Bronchial epithelial cell (primary cell): ENCODE data around the gene SASH1.

DNA sequence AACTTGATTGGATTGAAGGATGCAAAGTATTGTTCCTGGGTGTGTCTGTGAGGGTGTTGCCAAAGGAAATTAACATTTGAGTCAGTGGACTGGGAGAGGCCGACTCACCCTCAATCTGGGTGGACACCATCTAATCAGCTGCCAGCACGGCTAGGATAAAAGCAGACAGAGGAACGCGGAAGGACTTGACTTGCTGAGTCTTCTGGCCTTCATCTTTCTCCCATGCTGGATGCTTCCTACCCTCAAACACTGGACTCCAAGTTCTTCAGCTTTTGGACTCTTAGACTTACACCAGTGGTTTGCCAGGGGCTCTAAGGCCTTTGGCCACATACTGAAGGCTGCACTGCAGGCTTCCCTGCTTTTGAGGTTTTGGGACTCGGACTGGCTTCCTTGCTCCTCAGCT lies 256.0 kb downstream of the ADGB start:
- RRBS, 2 experiments, result no CpG with 5 or more reads among the region's 5 CpGs

GRCh38 chr6:146892505-146893165 lies 293.9 kb downstream of the ADGB start:
- RRBS, 2 experiments, result no CpG with 5 or more reads among the region's 2 CpGs

GRCh38 chr6:146914330-146915353 lies 289.6 kb upstream of the STXBP5 start:
- RRBS, 2 experiments, result no CpG with 5 or more reads among the region's 10 CpGs

GRCh38 chr6:147209386-147210077 lies 5.3 kb downstream of the STXBP5 start:
- RRBS, 2 experiments, result no CpG with 5 or more reads among the region's 2 CpGs

DNA sequence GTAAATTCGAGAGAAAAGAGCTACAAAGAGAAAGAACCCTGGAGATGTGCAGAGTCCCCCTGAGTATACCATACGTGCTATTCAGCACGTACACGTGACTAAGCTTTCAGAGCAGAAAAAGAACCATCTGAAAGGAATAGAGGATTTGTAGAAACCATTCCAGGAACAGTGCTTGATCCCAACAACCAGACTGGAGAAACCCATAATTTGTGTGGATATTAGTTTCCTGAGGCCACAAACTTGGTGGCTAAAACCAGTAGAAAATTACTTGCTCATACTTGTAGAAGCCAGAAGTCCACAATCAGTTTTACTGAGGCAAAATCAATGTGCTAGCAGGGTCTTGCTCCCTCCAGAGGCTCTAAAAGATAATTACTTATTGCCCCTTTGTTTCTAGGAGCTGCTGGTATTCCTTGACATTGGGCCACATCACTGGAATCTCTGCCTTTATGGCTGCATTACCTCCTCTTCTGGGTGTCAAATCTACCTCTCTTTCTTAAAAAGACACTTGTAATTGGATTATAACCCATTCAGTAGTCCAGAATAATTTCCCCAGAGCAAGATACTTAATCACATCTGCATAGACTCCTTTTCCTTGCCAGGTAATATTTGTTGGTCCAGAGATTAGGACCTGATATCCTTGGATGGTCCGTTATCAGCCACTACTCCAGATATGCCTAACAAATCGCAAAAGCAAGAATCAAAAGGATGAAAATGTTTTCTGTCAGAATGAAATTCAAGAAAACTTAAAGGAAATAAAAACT lies 142.2 kb upstream of the SAMD5 start:
- RRBS, 2 experiments, result no CpG with 5 or more reads among the region's 6 CpGs

GRCh38 chr6:147509687-147510347 lies 1.3 kb downstream of the SAMD5 start:
- RRBS, 2 experiments, result no CpG with 5 or more reads among the region's 12 CpGs

DNA sequence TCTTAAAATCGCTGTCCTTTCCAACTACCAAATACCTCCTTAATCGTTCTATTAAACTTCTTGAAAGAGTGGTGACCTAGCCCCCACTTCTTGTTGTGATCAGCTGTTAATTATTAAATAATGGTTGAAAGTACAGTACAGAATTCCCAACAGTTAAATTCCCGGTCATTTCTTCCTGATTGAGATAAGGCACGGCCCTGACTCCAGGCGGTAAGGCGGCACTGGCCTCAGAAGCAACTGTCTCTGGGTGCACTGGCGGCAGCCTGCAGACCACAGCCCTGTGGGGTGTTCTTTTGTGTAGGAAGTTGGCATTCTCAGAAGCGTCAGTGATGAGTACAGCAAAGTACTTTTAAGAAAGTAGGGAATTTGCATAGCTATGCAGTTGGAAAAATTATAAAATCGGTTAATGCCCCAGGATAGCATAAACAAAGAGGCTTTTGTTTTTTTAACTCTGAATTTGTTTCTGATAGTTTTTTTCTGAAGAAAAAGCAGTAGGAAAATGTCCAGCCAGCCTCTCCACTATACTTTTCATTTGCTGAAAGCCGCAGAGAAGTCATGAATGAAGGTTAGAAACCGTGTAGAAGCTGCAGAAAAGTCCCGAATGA lies 50.5 kb downstream of the SAMD5 start:
- RRBS, 2 experiments, result no CpG with 5 or more reads among the region's 12 CpGs

GRCh38 chr6:148191635-148192229 lies 150.9 kb upstream of the SASH1 start:
- RRBS, 2 experiments, result no CpG with 5 or more reads among the region's 3 CpGs

DNA sequence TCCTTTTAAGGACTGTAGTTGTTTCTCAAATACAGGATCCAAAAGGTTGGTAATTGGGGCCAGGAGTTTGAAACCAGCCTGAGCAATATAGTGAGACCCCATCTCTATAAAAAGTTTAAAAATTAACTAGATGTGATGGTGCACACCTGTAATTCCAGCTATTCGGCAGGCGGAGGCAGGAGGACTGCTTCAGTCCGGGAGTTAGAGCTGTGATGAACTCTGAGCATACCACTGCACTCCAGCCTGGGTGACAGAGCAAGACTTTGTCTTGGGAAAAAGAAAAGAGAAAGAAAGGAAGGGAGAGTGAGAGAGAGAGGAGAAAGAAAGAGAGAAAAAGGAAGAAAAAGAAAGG lies 143.2 kb upstream of the SASH1 start:
- RRBS, 2 experiments, result no CpG with 5 or more reads among the region's 3 CpGs

DNA sequence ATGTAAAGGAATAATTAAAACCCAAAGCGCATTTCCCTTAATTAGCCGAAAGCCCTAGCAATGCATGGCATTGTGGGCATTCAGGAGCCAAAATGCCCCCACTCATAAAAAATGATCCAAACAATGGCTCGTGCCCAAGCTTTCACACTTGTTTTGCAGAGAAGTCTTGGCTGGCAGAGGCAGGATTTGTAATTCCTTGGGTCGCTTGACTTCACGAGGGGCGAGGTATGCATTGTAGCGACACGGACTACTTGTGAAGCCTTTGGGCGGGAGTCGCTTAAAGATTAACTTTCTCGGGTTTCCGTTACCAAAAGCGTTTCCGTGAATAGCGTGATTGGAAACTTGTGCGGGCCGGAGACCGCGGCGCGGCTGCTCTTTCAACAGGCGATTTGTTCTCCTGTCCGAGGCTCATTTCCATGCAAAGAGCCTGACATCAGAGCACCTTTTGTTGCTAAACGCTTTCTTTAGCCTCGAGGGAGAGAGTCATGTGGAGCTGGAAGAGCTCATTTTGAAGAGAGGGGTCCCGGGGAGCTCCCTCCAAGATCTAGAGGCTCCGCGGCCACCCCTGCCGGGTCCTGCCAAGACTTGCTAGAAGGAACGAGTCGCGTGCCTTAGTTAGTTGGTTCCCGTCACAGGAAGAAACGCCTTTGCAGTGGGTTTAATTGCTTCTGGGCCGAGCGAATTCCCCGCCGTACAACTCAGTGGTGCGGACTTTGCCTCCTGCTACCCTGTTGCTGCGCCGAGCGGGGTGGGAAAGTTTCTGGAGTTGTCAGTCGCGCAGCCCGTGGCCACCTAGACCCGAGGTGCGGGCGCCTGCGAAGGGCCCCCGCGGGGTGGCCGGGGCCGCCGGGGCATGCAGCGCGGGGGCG lies at the start of gene SASH1:
Gene SASH1, plus strand, starts transcription at position 751 of the 869 bp plus-strand sequence.
- RRBS, 2 experiments, result 2% methylated on average over 8 of the region's 57 CpGs

DNA sequence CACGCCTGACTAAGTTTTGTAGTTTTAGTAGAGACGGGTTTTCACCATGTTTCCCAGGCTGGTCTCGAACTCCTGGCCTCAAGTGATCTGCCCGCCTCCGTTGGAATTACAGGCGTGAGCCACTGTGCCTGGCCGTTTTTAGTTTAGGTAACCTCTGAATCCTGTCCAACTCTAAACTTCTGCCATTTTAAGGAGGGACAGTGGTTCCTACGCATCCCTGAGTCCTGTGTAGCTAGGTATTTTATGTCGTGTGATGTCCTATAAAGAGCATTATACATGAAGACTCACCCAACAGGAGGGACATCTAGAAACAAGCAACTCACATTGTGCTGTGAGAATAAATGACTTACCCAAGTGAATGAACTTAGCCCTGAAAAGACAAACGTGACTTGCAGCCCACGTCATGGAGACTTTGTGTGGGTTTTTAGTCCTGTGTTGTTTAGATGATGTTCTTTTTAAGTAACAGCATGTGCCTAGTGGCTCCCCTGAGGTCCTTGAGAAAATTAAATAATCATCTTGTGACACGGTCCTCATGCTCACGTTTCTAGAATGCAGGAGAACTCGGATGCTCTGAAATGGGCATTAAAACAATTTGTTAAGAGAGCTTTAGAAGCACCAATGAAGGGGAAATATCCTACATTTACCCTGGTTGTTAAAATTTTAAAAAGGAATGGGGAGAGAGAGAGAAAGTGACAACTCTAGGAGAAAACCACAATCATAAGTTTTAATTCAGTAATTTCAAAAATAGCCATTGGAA lies 165.1 kb downstream of the SASH1 start:
- RRBS, 2 experiments, result no CpG with 5 or more reads among the region's 14 CpGs

DNA sequence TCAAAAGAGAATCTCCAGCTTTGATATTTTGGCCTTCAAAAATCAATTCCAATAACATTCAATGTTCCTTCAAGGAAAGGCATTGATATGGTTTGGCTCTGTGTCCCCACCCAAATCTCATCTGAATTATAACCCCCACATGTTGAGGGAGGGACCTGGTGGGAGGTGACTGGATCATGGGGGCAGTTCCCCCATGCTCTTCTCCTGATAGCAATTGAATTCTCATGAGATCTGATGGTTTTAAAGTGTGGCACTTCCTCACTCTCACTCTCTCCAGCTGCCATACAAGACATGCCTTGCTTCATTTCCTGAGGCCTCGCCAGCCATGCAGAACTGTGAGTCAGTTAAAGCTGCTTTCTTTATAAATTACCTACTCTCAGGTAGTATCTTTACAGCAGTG lies 53.0 kb upstream of the UST start:
- RRBS, 2 experiments, result no CpG with 5 or more reads among the region's 1 CpG

DNA sequence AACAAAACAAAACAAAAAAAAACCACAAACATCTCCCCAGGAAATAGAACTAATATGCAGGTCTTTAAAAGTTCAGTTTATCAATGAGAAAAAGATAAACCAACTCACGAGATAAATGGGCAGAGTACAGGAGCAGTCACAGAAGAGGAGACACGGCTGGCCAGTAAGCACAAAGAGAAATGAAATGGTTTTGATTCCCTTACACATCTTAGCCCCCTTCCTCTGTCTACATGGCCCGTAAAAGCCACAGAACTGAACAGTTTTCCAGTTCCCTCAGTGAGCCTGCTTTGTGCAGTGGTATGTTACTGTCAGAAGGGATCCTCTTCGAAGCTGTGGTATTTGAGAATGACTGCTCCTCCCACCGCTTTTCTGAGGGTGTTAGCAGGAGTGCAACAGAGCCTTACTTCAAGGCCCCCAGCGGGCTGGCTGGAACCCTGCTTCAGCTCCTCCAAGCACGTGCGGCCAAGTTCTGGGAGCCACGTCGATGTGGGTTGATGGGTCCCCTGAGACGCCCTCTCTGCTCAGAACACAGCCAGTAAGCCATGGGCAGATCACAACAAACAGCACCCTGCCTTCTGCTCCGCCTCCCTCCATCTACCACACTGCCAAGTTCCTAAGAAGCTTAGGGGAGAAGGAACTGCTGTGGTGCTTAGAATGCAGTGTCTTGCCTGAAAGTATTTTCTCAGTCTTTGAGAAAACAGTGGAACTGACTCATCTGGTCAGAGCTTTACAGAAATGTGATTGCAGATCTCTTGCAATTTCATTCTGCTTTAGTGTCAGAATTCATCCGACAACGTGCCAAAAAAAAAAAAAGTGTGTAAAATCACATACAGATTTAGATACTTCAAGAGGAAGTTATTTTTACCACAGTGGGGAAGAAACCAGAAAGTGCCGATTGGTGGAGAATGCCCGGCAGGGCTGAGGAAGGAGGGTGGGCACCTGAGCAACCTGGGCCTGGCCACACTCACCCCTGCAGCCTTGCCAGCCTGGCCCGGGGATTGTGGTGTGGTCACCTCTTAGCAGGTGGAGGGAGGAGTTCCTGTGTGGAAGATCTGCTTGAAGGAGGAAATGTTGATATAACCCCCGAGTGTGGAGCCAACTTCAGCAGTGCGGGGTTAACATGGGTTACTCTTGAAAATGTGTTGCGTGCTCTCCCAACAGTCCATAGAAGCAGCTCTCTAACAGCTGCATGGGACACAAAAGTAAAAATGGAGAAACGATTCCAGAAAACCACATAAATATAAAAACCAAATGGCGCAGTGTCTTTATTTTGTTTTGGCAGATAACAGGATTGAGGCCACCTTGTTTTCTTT lies 14.3 kb downstream of the UST start:
- RRBS, 2 experiments, result 1 to 2% methylated on average over 2 of the region's 22 CpGs

DNA sequence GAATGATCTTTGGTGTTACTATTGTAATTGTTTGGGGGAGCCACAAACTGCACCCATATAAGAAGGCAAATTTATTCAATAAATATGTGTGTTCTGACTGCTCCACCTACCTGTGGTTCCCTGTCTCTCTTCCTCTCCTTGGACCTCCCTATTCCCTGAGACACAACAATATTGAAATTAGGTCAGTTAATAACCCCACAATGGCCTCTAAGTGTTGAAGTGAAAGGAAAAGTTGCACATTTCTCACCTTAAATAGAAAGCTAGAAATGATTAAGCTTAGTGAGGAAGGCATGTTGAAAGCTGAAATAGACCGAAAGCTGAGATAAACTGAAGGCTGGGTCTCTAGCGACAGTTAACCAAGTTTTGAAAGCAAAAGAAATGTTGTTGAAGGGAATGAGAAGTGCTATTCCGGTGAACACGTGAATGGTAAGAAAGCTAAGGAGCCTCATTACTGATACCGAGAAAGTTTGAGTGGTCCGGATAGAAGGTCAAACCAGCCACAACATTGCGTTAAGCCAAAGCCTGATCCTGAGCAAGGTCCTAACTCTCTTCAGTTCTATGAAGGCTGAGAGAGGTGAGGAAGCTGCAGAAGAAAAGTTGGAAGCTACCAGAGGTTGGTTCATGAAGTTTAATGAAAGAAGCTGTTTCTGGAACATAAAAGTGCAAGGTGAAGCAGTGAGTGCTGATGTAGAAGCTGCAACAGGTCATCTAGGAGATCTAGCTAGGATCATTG lies 34.2 kb downstream of the UST start:
- RRBS, 2 experiments, result 67 to 86% methylated on average over 2 of the region's 7 CpGs

GRCh38 chr6:148928823-148929573 lies 182.2 kb downstream of the UST start:
- RRBS, 2 experiments, result no CpG with 5 or more reads among the region's 2 CpGs

- RRBS, 2 experiments, result no CpG with 5 or more reads among the region's 7 CpGs
These were observed 267.8 kb downstream of the UST start for GRCh38 chr6:149014345-149015376.

GRCh38 chr6:149031815-149032347 lies 285.1 kb downstream of the UST start:
- RRBS, 2 experiments, result no CpG with 5 or more reads among the region's 15 CpGs

DNA sequence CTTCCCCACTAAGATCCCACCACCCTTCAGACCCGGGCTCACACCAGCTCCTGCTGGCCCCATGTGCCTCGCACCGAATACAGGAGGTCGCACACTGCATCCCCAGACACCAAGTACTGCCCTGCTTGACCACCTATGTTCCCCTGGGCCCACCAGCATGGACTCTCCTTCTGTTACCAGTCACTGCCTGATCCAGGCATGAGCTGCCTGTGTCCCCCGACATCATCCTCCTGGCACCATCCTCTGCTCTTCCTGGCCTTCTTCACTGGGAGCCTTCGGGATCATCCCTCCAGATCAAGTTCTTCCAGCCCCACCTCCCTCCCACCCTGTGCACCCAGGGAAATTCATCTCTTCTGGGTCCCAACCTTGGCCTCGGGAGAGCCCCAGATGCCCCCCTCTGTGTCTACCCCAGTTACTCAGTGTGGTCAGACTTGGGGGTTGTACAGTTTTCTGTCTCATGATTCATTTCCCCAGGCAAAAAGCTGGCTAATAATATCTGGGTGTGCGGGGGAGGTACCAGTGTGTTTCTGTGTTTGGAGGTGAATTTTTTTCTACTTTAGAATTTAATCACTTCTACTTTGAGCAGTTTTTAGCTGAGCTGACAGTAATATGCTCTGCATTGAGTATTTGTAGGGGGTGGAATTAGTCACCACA lies 285.0 kb upstream of the TAB2 start:
- RRBS, 2 experiments, result no CpG with 5 or more reads among the region's 8 CpGs

GRCh38 chr6:149059788-149060114 lies 257.8 kb upstream of the TAB2 start:
- RRBS, 2 experiments, result no CpG with 5 or more reads among the region's 6 CpGs